Astrocyte (in vitro differentiated cells and primary cell): Measurements from ENCODE around the gene KSR1.

GRCh38 chr17:21310964-21311523 lies 26.5 kb downstream of the MAP2K3 start:
- PRO-cap: no peak
- RRBS, 2 experiments: 70 to 73% methylated on average over 5 to 6 of the region's 14 CpGs

DNA sequence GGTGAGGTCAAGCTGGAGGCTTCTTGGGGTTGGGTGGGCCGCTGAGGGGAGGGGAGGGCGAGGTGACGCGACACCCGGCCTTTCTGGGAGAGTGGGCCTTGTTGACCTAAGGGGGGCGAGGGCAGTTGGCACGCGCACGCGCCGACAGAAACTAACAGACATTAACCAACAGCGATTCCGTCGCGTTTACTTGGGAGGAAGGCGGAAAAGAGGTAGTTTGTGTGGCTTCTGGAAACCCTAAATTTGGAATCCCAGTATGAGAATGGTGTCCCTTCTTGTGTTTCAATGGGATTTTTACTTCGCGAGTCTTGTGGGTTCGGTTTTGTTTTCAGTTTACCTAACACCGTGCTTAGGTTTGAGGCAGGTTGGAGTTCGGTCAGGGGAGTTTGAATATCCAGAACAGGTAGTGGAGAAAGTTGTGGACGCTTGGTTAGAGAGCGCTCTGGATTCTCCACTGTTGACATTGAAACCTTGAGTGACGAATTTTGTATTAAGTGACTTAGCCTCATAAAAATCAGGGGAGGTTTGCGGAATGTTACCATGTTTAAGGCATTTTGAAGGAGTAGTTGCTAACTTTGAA lies 511.2 kb downstream of the KCNJ18 start:
- PRO-cap: no peak
- RRBS, 2 experiments: no CpG with 5 or more reads among the region's 25 CpGs

DNA sequence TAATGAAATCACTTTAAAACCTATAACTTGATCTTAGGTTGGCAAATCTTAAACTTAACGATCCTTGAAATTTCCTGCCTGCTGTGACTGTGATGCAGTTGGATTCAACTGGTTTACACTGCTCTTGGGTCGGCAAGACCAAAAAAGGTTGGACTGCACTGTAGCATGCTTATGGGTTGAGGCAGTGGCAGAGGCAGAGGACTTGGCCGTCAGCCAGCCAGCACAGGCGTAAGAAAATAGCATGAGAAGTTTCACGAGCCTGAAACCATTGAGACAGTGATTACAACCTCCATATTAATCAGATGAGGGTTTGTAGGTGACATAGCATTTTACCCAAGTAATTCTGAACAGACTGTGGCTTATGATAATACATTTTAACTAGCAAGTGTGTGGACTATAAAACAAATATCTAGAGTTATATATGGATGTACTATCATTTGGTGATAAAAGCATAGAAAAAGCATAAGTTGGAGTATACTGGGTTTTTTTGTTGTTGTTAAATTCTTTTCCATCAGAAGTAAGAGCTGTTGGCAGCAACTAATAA lies 21.5 kb downstream of the WSB1 start:
- PRO-cap: no peak
- RRBS, 2 experiments: no CpG with 5 or more reads among the region's 5 CpGs

- PRO-cap: bidirectional peak, plus-strand start at chr17:27333036, minus-strand start at chr17:27332786
- RRBS, 2 experiments: under 1 to 6% methylated on average over 12 to 13 of the region's 57 CpGs
Observed at GRCh38 chr17:27332511-27333714, 39.0 kb downstream of the WSB1 start.

DNA sequence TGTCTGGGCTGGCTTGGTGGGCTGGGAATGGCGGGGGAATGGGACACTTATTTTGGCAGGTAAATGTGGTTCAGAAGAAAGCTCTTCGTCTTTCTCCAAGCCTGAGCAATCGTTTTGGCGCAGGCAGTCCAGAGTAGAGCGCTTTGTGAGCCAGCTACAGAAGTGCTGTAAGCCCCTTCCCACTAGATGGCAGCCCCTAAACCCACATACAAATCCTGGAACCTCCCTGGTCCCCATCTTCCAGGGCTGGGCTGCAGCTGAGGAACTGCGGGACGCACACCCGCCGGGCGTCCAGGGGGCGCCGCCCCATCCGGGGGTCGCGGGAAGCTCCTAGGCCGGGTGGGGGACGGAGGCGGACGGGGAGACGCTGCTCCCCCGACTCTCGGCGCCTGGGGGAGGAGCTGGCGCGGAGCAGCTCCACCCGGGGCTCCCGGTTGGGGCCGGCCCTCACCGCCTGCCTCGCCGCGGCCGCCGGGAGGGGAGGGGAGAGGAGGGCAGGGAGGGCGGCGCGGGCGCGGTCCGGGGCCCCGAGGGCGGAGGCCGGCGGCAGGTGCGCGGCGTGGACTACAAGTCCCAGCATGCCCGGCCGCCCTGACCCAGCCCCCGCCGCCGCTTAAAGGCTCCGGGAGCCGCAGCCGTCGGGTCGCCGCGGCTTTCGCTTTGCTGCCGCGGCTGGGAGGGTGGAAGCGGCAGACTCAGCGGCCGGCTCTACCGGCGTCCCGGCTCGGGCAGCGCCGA lies at the start of gene KSR1:
TSS of gene KSR1 (plus strand) at position 643 of the 738 bp plus-strand sequence.
- PRO-cap: unidirectional peak, plus-strand start at position 620 of the sequence; unidirectional peak, plus-strand start at position 643 of the sequence
- RRBS, 2 experiments: 2% methylated on average over 41 of the region's 71 CpGs

- PRO-cap: no peak
- RRBS, 2 experiments: no CpG with 5 or more reads among the region's 22 CpGs
Observed at GRCh38 chr17:27532256-27533233, 76.3 kb downstream of the KSR1 start.

DNA sequence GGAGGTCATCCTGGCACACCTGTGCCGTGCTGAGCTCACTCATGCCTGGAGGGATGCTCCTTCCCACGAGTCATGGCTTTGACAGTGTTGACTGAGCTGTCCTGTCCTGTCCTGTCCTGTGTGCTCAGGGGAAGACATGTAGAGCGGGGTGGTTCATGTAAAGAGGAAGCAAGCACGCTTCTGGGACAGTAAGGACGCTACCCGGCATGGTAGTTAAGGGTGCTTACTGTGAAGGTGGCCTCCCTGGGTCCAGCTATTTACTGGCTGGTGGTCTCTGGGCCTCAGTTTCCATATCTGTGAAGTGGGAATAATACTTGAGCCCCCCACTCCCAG lies 423 bp downstream of the LGALS9 start:
- PRO-cap: no peak
- RRBS, 2 experiments: no CpG with 5 or more reads among the region's 6 CpGs

DNA sequence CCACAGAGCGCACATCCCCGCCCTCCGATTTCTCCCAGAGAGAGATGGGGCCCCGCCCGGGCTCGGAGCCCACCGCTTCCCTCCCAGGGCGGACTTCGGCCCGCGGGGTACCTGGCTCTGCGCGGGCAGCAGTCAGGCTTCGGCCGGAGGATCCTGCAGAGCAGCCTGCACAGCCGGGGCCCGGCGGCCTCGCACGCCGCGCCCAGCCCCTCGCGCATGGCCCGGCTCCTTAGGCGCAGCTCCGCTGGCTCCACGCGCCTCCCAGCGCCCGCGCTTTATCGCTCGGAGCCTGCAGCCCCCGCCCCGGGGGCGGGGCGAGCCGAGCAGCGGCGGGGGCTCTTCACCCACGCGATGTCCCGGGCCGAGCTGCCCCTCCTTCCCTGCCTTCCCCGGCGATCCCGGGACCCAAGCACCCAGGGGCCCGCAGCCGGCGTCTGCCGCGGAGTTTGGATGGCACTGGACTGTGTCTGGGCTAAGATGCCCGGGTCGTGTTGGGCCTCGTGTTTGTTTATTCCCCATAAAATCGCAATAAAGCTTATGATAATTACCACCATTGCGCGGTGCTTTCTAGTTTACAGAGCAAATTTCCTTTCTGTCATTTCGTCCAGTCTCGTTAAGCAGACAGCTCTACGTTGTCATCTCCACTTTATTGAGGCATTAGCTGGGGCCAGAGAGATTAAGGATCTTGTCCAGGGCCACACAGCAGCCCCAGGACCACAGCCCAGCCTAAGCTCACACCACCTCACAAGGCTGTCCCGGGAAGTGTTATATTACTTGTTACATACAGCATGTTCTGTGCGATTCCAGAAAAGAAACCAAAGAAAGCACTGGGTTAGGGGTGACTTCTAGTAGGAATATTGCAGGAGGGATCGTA lies 6.6 kb downstream of the NOS2 start:
- PRO-cap: no peak
- RRBS, 2 experiments: 2 to 5% methylated on average over 39 to 41 of the region's 65 CpGs

DNA sequence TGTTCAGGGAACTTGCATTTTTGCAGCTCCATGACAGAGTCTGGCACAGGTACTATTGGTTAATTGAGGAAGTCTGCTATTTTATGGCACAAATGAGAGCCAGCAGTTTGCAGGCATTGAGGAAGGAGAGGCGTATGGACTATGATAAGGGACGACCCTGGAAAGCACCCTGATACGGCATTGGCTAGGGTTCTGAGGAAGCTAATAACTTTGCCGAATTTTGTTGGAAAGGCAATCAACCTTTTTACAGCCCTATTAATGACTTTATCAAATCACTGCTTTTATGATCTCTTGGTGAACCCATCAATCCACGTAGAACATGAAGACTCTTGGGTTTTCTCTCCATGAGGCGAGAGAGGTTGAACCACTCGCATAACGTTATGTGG lies 11.8 kb upstream of the NOS2 start:
- PRO-cap: no peak
- RRBS, 2 experiments: no CpG with 5 or more reads among the region's 8 CpGs

- PRO-cap: no peak
- RRBS, 2 experiments: no CpG with 5 or more reads among the region's 3 CpGs
Observed at GRCh38 chr17:28046383-28046799, 3.9 kb downstream of the NLK start.

- PRO-cap: no peak
- RRBS, 2 experiments: no CpG with 5 or more reads among the region's 8 CpGs
Observed at GRCh38 chr17:28160912-28161599, 118.6 kb downstream of the NLK start.

- PRO-cap: no peak
- RRBS, 2 experiments: no CpG with 5 or more reads among the region's 7 CpGs
Observed at GRCh38 chr17:28242876-28243329, 76.1 kb upstream of the TMEM97 start.

GRCh38 chr17:28346036-28346440 lies 10.5 kb downstream of the TNFAIP1 start:
- PRO-cap: no peak
- RRBS, 2 experiments: no CpG with 5 or more reads among the region's 3 CpGs

GRCh38 chr17:28396379-28397205 lies 9.4 kb downstream of the SLC46A1 start:
- PRO-cap: no peak
- RRBS, 2 experiments: no CpG with 5 or more reads among the region's 8 CpGs

DNA sequence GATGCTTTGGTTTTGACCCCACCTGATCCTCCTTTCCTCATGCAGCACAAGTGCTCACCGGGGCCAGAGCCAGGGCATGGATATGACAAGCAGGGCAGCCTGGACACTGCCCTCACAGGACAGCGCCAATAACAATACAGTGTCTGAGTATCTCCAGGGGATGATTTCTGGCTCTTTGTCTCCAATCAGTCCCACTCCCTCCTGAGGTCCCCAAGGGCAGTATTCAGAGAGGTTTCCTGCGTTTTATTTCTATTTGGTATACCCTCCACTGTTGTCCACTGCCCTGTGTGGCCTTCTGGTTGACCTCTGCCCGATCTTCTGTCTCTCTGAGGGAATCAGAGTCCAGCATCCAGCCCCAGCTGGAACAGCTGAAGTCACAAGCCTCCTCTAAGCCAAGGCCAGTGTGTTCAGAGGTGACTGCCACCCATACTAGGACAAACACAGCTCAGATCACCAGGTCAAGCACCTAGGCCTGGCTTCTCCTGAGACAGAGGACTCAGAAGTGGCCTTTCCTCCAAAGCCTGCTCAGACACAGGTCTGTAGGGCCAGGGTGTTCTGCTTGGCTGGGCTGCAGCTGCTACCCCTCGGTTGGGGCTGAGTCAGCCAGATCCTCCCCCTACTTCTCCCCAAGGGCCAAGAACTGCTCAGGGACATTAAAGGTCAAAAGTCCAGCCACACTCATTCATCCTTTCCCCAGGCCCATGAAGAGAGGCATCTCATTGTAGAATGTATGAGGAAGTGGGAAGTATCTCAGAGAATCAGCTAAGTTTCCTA lies 7.8 kb downstream of the SLC46A1 start:
- PRO-cap: no peak
- RRBS, 2 experiments: no CpG with 5 or more reads among the region's 5 CpGs

DNA sequence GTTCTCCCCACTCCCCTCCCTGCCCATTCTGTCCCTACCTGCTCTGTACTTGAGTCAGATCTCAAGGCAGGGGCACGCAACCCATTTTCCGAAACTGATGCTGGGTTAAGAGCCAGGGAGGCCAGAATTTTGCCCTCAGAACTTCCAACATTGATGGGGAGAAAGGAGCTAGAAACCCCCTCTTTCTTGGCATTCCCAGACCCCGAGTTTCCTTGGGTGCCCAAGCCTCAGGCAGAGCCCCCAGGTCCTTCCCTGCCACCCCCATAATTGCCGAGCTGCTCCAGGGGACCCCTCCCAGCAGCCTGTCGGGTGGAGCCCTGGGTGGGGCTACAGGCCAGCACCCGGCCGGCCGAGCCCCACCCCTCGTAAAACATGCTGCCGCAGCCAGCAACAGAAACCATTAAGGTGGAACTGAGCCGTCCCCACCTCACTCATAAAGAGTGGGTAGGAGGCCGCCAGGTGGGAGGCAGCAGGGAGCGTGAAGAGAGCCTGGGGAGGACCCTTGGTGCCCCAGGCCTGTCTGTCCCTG lies 8.2 kb downstream of the FOXN1 start:
- PRO-cap: no peak
- RRBS, 2 experiments: no CpG with 5 or more reads among the region's 13 CpGs

- PRO-cap: no peak
- RRBS, 2 experiments: no CpG with 5 or more reads among the region's 2 CpGs
Observed at GRCh38 chr17:28548758-28549125, 3.7 kb downstream of the UNC119 start.

- PRO-cap: no peak
- RRBS, 2 experiments: no CpG with 5 or more reads among the region's 10 CpGs
Observed at GRCh38 chr17:28551854-28552226, 584 bp downstream of the UNC119 start.

GRCh38 chr17:28612212-28612597 lies 1.8 kb downstream of the RSKR start:
- PRO-cap: no peak
- RRBS, 2 experiments: no CpG with 5 or more reads among the region's 4 CpGs

- PRO-cap: no peak
- RRBS, 2 experiments: no CpG with 5 or more reads among the region's 2 CpGs
Observed at GRCh38 chr17:28612598-28612985, 1.4 kb downstream of the RSKR start.